Pericardium (tissue), 1 donor: ENCODE measurements around a stretch of chr19.

- RRBS: no CpG with 5 or more reads among the region's 7 CpGs
Observed at GRCh38 chr19:45442798-45443230, 19.1 kb upstream of the ERCC1 start.

DNA sequence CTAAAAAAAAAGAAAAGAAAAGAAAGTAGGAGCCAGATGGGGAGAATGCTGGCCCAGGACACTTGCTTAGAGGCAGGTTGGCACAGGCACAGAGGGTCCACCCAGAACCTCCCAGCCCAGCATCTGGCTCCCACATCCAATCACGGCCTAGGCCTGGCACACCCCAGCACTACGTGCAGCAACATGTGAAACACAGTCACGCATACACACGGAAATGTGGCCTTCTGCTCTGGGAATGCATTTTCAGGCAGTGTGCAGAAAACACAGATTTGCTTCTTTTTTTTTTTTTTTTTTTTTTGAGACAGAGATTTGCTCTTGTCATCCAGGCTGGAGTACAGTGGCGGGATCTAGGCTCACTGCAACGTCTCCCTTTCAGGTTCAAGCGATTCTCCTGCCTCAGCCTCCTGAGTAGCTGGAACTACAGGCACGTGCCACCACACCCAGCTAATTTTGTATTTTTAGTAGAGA, 20.8 kb upstream of the FOSB start:
- RRBS: no CpG with 5 or more reads among the region's 8 CpGs

- RRBS: no CpG with 5 or more reads among the region's 11 CpGs
Observed at GRCh38 chr19:45448859-45449403, 18.9 kb upstream of the FOSB start.

DNA sequence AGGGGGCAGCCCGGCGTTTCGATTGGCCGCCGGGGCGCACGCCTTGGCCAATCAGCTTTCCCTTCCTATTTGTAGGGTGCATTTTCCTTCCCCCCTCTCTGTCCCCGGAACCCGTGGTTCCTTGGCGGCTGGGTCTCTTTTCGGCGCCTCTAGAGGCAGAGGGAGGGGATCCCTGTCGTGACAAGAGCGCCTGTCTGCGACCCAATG, 1.5 kb downstream of the FOSB start:
- RRBS: 2% methylated on average over 4 of the region's 15 CpGs

- RRBS: no CpG with 5 or more reads among the region's 9 CpGs
Observed at GRCh38 chr19:45477640-45478355, 10.0 kb downstream of the FOSB start.

GRCh38 chr19:45506386-45506665, 953 bp upstream of the VASP start:
- RRBS: 3% methylated on average over 12 of the region's 18 CpGs

DNA sequence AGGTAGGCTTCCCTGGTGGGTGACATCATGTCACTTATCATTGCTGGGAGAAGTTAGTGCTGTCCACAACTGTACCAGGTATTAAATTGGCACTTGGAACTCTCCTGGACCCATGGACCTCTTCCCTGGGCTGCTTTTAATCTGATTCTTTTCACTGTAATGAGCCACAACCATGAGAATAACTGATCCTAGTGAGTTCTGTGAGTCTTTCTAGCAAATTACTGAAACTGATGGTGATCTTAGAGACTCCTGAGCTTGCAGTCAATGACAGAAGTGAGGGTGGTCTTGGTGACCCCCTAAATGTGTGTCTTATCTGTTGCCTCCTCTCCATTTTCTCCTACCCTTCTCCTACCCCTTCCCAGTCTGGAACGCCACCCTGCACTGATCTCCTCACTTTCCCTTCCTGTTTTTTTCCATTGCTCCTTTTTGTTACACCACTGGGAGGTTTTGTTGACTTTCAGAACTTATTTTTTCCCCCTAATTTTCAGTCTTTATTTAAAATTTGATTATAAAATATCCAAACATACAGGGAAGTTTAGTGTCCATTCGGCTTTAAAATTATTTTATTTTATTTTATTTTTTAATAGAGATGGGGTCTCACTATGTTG, 25.0 kb downstream of the VASP start:
- RRBS: no CpG with 5 or more reads among the region's 2 CpGs

GRCh38 chr19:45567746-45568212, 16.8 kb downstream of the OPA3 start:
- RRBS: no CpG with 5 or more reads among the region's 4 CpGs

GRCh38 chr19:45668545-45668798, 451 bp downstream of the GIPR start:
- RRBS: no CpG with 5 or more reads among the region's 16 CpGs

- RRBS: no CpG with 5 or more reads among the region's 9 CpGs
Observed at GRCh38 chr19:45789051-45789537, 3.6 kb downstream of the DMWD start.

DNA sequence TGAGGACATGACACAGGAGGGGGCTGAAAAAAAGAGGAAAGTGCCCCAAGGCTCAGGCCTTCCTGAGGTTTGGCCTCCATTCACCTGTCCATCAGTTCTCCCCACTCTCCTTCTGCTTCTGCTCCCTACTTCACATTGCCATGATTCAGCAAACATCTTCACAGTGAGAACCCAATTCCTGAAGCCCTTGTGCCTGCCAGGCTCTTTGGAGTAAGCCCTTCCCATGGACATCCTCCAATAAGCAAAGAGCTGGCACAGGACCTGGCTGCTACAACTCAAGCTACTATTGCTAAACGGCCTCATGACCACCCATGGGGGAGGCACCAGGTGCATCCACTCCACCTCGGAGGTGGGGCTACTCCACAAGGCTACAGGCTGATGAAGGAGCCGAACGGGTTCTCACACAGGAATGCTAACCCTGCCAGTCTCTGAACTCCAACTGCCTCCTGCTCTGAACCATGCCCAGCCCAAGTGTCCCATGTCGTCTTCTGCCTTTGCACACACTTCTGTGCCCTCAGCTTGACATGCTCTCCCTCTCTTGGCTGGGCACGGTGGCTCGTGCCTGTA, 10.0 kb downstream of the SYMPK start:
- RRBS: no CpG with 5 or more reads among the region's 7 CpGs

DNA sequence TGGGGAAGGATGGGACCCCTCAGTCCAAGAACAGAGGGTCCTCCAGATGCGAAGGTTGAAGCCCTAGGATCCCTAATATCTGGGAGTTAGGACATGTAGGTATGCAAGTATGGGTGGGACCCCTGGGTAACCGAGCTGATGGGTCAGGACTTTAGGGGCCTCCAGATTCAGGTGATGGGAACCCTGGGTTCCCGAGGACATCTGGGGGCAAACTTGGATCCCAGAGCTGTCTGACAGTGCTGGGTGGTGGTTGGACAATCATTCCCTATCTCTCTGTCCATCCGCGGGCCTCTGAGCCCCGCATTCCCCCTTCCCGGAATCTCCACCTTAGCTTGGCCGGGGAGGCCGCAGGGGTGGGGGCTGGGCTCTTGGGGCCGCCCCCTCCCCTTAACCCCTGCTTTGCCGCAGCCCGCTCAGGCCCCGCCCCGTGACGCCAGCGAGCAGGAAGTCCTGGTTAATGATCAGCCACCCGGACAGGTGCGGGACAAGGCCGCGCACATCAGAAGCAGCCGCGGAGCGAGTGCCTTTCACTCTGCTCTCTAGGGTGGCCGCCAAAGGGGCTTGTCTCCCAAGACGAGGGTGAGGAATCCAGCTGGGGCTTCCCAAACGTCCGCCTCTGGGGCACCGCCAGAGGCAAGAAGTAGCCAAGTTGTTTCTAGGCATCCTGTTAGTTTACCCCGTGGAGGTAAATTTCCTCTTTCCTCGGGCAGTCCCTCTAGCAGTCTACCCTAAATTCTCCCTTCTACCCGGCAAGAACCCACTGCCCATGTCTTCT, 3.3 kb downstream of the IRF2BP1 start:
- RRBS: no CpG with 5 or more reads among the region's 31 CpGs

- RRBS: no CpG with 5 or more reads among the region's 41 CpGs
Observed at GRCh38 chr19:46016526-46017177, 6.2 kb downstream of the PGLYRP1 start.

DNA sequence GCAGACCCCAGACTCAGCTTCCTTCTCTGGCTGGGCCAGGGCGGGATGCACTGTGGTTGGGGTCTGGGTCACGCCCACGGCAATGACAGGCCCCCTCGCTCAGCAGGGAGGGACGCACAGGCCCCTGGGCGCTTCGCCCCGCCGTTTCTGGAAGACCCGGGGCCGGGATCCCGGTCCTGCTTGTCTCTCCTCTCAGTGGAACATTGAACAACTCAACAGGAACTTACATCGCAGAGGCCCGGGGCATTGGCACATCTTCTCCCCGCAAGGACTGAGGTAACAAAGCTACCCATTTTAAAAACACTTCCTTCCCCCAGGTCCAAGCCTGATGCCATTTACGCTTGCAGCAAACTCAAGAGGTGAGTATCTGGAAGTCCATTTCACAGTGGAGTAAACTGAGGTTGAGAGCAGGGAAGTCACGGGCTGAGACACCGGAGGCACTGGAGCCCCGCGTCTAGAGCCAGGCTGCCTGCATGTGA, 340 bp upstream of the PGLYRP1 start:
- RRBS: 39% methylated on average over 3 of the region's 20 CpGs

DNA sequence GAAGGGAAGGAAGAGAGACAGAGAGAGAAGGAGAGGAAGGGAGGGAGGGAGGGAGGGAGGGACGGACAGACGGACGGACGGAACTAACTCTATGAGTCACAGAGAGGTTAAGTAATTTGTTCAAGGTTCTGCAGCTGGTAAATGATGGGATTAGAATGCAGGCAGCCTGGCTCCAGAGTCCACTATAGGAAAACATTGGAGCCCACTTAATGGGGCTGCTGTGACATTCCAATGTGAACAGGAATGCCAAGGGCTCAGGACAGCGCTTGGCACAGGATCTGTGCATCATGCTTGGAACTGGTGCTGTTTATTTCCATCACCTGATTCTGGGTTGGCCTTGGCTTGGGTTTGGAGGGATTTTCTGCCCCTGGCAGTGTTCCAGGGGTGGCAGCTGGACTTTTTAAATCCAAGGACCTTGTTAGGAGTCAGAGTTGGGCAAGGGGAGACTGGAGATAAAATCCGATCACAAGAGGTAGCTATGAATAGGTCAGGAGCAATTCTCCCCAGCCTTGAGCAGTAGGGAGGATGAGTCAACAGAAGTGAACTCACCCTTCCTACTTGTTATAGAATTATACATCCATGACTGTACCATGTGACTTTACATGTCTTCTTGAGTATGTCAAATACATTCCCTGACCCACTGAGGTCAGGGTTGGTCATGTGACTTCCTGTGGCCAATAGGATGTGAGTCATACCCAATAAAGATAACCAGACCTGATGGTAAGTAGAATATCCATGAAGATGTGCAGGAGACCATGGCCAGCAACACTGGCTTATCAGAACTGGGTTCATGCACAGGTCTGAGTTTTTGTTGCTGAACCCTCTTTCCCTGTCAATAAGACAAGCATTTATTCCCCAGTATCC, 7.8 kb upstream of the HIF3A start:
- RRBS: no CpG with 5 or more reads among the region's 6 CpGs

- RRBS: no CpG with 5 or more reads among the region's 12 CpGs
Observed at GRCh38 chr19:46300524-46301463, 4.0 kb downstream of the HIF3A start.

DNA sequence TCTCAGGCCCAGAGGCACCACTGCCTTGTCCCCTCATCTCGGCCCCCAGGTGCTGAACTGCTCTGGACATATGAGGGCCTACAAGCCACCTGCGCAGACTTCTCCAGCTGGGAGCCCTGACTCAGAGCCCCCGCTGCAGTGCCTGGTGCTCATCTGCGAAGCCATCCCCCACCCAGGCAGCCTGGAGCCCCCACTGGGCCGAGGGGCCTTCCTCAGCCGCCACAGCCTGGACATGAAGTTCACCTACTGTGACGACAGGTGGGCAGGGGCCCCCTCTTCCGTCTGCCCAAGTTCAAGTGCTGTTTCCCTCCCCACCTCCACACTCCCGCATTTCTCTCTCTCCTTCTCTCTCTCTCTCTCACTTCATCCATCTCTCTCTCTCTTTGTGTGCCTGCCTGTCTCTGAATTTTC, 12.3 kb downstream of the HIF3A start:
- RRBS: no CpG with 5 or more reads among the region's 9 CpGs

DNA sequence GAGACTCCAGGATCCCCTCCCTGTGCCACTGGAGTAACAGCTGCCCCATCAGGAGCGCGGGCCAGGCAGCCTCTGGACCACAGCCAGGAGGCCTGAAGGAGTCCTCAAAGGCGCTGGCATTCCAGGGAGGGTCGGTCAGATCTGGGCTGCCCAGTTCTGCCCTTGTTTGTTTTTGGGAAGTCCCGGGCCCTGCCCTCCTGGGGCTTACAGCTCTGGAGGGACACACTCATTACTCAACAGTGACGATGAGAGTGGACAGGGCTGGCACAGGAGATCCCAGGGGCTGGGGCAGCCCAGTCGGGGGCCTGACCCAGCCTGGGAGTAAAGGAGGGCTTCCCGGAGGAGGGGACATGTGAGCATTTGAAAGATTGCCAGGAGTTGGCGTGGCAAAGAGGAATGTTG, 4.7 kb downstream of the PPP5C start:
- RRBS: 17% methylated on average over 1 of the region's 9 CpGs

DNA sequence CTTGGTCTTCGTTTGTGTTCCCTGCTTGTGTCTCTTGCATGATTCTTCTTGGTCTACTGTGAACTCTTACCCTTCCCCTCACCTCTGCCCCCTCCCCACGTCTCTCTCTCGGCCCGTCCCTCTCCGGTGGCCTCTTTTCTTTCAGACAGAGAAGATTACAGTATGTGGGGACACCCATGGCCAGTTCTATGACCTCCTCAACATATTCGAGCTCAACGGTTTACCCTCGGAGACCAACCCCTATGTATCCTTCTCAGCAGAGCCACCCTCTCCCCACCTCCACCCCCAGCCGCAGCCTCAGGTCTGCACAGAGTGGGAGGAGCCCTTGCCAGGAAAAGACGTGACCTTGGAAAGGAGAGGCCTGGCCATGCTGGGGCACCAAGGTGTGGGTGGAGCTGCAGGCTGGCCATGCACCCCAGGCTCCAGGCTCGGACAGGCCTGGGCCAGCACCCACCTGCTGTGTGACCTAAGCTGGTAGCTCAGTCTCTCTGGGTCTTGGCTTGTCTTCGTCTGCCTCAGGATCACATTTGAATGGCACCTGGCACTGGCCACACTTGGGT, 29.6 kb downstream of the CCDC8 start:
- RRBS: no CpG with 5 or more reads among the region's 12 CpGs

- RRBS: 2% methylated on average over 6 of the region's 40 CpGs
Observed at GRCh38 chr19:46403618-46404460, 9.5 kb downstream of the CCDC8 start.